Stomach (tissue), 7 donors: ENCODE measurements around a stretch of chr6.

- PRO-cap = no peak
- RAMPAGE, long total RNA, 5 experiments = no peak in any of the 5 experiments
- RRBS = no CpG with 5 or more reads among the region's 9 CpGs
Observed at GRCh38 chr6:159942770-159943775, 25.8 kb upstream of the IGF2R start.

- PRO-cap = no peak
- RAMPAGE, long total RNA, 5 experiments = no peak in any of the 5 experiments
- RRBS = no CpG with 5 or more reads among the region's 8 CpGs
Observed at GRCh38 chr6:159983004-159983773, 14.3 kb downstream of the IGF2R start.

- PRO-cap = no peak
- RAMPAGE, long total RNA, 5 experiments = start-site peak on the plus strand in 1 of 5 experiments, at chr6:159998110-159998292 at its widest, 8 reads per replicate
Observed at GRCh38 chr6:159997941-159998475, 29.1 kb downstream of the IGF2R start.

DNA sequence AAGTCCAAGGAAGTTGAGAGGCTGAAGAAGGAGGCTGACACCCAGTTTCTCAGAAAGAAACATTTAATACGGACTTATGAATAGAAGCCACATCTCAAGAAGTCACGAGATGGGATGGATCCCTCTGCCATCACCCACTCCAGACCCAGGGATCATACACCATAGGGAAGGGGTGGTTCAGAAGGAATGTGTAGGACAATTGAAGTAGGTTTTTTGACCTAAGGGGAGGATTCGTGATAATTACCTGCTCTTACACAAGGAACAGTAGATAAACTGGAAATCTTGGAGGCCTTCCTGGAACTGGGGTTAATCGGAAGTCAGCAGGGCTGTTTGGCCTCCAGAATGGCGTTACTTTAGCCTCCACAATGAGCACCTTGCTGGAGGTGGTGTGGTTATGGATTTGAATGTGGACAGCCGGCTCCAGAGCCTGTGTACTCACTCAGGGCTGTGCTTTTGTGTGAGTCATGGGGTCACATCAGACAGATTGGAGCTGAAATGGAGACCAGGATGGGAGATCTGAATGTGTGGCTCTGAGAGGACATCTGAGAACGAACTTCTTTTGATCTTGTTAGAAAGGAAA is 30.2 kb downstream of the IGF2R start:
- PRO-cap = no peak
- RAMPAGE, long total RNA, 5 experiments = start-site peak on the plus strand in 3 of 5 experiments, centred at positions 285 to 452 of the sequence, 11 to 24 reads per replicate
- RRBS = no CpG with 5 or more reads among the region's 7 CpGs

GRCh38 chr6:160029887-160030750 is 61.2 kb downstream of the IGF2R start:
- PRO-cap = no peak
- RAMPAGE, long total RNA, 5 experiments = start-site peak on the plus strand in 2 of 5 experiments, at chr6:160030150-160030770 at its widest, 8 to 14 reads per replicate
- RRBS = no CpG with 5 or more reads among the region's 11 CpGs

GRCh38 chr6:160035497-160036232 is 66.8 kb downstream of the IGF2R start:
- PRO-cap = no peak
- RAMPAGE, long total RNA, 5 experiments = start-site peak on the plus strand in 2 of 5 experiments, at chr6:160035935-160036125 at its widest, 5 to 8 reads per replicate
- RRBS = no CpG with 5 or more reads among the region's 10 CpGs

GRCh38 chr6:160050225-160051014 is 71.2 kb upstream of the SLC22A1 start:
- PRO-cap = no peak
- RAMPAGE, long total RNA, 5 experiments = no peak in any of the 5 experiments
- RRBS = no CpG with 5 or more reads among the region's 19 CpGs

DNA sequence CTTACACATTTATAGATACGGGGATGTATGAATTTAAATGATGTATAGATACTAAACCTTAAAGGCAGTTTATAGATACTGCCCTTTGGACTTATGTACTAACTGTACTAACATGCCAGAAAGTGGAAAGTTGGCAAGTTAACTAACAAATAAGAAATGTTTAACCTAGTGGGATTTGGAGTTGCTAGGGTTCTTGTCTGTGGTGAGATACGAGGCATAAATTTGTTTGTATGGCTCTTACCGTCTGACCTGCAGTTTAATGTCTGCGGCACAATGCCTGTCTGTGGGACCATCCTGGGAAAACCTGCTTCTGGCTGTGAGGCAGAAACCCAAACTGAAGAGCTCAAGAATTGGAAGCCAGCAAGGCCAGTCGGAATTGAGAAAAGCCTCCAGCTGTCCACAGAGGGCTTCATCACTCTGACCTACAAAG is 62.9 kb upstream of the SLC22A1 start:
- PRO-cap = no peak
- RAMPAGE, long total RNA, 5 experiments = start-site peak on the plus strand in 2 of 5 experiments, centred at positions 276 to 294 of the sequence, 17 to 18 reads per replicate
- RRBS = no CpG with 5 or more reads among the region's 5 CpGs

GRCh38 chr6:160391212-160391660 is 43.1 kb downstream of the SLC22A3 start:
- PRO-cap = no peak
- RAMPAGE, long total RNA, 5 experiments = no peak in any of the 5 experiments
- RRBS = no CpG with 5 or more reads among the region's 5 CpGs

GRCh38 chr6:160738591-160739351 is 36.7 kb downstream of the PLG start:
- PRO-cap = no peak
- RAMPAGE, long total RNA, 5 experiments = no peak in any of the 5 experiments
- RRBS = no CpG with 5 or more reads among the region's 6 CpGs

- PRO-cap = no peak
- RAMPAGE, long total RNA, 5 experiments = no peak in any of the 5 experiments
- RRBS = 7% methylated on average over 35 of the region's 63 CpGs
Observed at GRCh38 chr6:160766644-160767850, 65.0 kb downstream of the PLG start.

DNA sequence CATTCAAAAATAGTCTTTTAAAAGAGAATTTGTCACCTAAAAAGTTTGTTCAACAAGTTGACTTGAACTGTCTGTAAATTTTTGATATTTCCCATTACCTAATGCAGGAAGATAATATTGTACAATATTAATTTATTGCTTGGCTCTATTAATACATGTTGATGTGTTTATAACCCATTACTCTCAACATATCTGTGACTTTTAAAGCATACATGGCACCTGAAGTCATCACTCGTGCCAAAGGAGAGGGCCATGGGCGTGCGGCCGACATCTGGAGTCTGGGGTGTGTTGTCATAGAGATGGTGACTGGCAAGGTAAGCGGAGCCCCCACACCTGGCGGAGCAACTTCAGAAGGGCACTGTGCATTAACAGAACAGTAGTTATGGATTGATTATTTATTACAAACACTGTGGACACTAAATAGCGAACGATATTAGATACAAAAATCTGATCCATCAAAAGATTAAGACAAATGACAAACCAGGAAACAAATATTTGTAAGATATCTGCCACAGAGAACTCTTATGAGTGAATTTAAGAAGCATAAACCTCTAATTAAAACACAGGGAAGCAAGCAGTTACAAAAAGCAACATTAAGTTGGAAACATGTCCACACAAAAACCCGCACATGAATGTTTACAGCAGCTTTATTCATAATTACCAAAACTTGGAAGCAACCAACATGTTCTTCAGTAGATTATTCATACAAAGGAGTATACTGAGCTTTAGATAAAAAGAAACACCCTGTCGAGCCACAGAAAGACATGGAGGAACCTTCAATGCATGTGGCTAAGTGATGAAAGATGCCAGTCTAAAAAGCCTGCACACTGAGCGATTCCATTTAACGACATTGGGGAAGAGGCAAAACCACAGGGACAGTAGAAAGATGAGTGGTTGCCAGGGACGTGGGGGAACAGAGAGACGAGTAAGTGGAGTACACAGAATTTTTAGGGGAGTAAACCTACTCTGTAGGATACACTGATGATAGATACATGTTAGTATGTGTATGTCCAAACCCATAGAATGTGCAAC is 121.2 kb downstream of the MAP3K4 start:
- PRO-cap = no peak
- RAMPAGE, long total RNA, 5 experiments = start-site peak on the plus strand in 1 of 5 experiments, centred at position 626 of the sequence, 5 reads per replicate
- RRBS = no CpG with 5 or more reads among the region's 14 CpGs

GRCh38 chr6:161177209-161177865 is 96.5 kb downstream of the AGPAT4 start:
- PRO-cap = no peak
- RAMPAGE, long total RNA, 5 experiments = start-site peak on the minus strand in 1 of 5 experiments, at chr6:161177556-161177600 at its widest, 10 reads per replicate
- RRBS = no CpG with 5 or more reads among the region's 16 CpGs

DNA sequence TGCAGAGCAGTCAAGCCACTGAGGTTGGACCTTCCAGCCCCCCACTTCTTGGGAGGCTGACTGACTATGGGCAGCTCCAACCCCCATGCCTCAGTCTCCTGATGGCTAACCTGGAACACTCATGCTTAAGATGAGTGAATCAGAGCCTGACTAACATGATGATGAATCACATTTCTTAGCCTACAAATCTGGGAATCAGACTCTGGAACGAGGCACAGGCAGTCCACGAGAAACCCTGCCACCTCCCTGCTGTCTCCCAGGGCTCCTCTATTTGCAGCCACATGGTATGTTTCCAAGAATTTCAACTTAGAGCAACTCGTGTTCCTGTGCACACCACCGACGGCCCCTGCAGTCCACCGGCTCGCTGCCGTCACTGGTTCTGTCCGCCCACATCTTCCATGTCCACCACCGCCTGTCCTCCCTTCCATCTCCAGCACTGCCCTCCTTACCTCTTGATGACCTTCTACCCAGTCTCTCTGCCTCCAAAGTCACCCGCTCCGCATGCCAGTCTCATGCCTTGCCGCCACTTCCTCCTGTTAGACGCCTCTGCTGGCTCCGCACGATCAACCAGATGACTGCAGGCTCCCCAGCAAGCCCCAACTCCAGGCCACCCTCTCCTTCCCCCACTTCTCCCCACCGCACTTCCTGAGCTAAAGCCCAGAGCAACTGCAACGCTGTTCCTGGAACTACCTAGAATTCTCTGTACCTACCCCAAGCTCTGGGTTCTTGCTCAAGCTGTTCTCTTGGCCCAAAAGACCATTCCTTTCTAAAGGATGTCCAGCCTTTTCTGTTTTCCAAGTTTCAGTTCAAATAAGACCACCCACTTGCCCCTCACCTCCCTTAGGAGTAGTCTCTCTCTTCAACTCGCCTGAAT is 87.5 kb downstream of the AGPAT4 start:
- PRO-cap = no peak
- RAMPAGE, long total RNA, 5 experiments = no peak in any of the 5 experiments
- RRBS = no CpG with 5 or more reads among the region's 19 CpGs

- PRO-cap = no peak
- RAMPAGE, long total RNA, 5 experiments = no peak in any of the 5 experiments
- RRBS = no CpG with 5 or more reads among the region's 26 CpGs
Observed at GRCh38 chr6:161216108-161217157, 57.4 kb downstream of the AGPAT4 start.

GRCh38 chr6:161254717-161255484 is 19.0 kb downstream of the AGPAT4 start:
- PRO-cap = no peak
- RAMPAGE, long total RNA, 5 experiments = no peak in any of the 5 experiments
- RRBS = no CpG with 5 or more reads among the region's 16 CpGs

DNA sequence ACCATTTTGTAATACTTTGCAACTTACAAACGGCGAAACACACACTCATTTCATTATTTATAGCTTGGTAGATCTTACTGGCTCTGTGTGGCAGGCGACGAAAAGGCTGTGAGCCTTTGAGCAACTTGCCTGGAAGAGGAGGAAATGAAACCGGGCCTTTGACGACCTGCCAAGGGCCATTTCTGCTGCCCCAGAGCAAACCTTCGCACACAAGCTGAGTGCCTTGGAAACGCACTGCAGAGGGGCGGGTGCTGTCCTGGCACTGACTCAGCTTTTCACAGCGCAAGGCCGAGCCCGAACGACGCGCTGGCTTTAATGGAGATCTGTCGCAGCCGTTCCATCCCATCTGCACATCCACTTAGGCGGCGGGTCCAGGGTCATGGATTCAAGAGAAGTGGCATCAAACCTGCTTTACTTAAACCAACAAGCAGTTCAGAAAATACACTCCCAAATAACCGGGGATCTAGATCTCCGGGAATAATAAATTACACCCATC is 101.7 kb upstream of the AGPAT4 start:
- PRO-cap = no peak
- RAMPAGE, long total RNA, 5 experiments = no peak in any of the 5 experiments
- RRBS = no CpG with 5 or more reads among the region's 21 CpGs

DNA sequence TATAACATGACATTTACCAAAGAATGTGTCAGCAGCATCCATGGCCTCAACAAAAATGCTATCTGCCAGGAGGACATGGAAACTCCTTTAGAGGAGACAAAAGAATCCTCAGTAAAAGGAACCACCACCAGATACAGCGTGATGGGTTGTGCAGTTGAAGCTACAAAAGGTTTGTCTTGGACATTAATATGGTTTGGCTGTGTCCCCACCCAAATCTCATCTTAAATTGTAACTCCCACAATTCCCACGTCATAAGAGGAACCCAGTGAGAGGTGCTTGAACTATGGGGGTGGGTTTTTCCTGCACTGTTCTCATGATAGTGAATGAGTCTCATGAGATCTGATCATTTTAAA is 539.9 kb downstream of the PRKN start:
- PRO-cap = no peak
- RAMPAGE, long total RNA, 5 experiments = no peak in any of the 5 experiments
- RRBS = no CpG with 5 or more reads among the region's 2 CpGs

DNA sequence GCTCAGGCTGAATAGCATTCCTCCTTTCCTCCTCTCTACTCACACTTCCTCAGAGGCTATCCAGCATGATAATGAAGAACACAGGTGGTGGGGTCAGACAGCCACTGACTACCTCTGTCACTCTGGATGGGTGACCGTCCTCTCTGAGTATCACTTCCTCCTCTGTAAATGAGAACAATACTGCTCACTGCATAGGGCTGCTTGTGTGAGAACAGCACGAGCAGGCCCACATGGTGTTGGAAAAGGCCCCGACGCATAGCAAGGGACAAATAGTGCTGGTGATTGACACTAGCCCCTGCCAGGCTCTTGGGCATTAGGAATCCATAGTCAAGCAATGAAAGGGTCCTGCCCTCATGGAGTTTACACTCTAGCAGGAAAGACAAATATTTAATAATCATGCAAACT is 239.1 kb downstream of the PRKN start:
- PRO-cap = no peak
- RAMPAGE, long total RNA, 5 experiments = no peak in any of the 5 experiments
- RRBS = no CpG with 5 or more reads among the region's 4 CpGs

GRCh38 chr6:163341425-163342250 is 72.9 kb upstream of the QKI start:
- PRO-cap = no peak
- RAMPAGE, long total RNA, 5 experiments = no peak in any of the 5 experiments
- RRBS = no CpG with 5 or more reads among the region's 15 CpGs